Right common carotid artery plus branches (tissue), 1 donor: Measurements from ENCODE around the genes MAN1A2, SPAG17 and TBX15.

DNA sequence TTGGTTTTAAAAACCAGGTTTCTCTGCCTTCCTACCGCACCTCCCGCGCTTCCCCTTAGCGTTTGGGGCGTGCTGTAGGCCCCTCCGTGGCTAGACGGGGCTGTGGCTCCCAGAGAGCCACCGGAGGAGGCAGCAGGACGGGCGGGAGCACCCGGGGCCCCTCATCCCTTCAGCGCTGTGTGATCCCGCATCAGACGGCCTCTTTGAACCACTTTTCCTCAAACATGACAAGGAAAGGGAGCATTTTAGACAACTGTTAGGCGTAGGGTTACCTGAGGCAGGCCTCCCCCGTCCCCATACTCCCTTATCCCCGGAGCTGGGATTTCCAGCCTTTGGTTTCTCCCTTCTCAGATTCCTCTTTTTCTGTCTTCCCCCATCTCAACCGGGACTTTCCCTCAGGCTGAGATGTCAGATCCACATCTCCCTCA lies 540 bp upstream of the CD58 start:
- PRO-cap, result no peak

- PRO-cap, result no peak
Measured at GRCh38 chr1:116579413-116579902, 8.6 kb upstream of the CD58 start.

- PRO-cap, result no peak
Measured at GRCh38 chr1:116757238-116757455, 2.9 kb downstream of the CD2 start.

GRCh38 chr1:116767045-116767589 lies 12.9 kb downstream of the CD2 start:
- PRO-cap, result no peak

DNA sequence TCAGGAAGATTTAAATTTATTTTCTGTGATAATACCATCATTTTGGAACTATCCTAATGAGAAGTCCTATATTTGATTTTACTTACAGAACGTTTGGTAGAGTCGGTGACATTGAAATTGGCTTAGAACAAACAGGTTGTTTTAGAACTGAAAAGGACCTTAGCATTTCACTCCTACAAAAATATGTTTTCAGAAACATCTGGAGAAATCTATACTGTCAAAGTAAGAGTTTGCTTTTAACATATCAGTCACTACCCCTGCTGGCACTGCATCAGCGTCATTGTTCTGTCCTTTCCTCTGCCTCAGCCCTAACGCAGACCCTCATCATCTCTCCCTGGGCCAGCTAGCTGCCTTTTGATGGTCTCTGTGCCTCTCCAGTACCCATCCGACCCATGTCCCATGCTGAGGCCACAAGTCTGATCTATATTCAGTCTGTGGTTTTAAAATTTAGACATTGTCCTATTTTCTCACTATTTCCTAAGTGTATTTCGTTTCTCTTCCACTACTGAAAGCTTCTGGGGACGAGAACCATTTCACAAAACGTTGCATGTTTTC lies 53.1 kb downstream of the CD2 start:
- PRO-cap, result no peak

DNA sequence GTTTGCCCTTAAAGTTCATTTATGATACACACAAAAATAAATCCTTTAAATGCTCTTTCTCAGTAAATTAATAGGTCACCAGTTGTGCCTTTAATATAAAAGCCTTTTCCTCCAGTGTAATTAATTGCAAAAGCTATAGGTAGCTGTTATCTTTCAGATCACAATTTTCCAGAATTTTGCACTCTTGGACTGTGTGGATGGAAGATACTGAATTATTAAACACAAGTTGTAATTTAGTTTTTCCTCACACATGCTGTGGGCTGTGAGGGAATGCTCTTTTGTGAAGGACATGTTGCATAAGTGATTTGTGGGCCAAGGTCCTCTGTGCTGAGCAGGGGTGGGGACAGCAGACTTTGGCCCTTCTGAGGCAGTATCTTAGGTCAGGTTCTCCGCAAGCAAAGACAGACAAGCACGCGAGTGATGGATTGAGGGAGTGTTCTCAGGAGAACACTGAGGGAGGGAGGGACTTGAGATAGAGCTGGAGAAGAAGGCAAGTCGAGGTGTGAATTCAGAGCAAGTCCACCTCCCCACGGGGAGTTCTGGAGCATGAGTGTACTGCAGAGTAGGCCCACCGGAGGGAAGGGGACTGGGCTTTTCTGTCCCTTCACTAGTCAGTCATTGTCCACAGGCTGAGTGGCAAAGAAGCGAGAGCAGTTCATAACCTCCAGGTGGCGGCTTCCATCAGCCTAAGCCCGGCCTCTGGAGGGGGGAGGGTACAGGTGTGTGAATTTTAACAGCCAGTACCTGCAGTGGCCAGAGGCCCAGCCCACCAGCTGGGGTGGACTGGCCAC lies 19.2 kb upstream of the CD101 start:
- PRO-cap, result no peak

DNA sequence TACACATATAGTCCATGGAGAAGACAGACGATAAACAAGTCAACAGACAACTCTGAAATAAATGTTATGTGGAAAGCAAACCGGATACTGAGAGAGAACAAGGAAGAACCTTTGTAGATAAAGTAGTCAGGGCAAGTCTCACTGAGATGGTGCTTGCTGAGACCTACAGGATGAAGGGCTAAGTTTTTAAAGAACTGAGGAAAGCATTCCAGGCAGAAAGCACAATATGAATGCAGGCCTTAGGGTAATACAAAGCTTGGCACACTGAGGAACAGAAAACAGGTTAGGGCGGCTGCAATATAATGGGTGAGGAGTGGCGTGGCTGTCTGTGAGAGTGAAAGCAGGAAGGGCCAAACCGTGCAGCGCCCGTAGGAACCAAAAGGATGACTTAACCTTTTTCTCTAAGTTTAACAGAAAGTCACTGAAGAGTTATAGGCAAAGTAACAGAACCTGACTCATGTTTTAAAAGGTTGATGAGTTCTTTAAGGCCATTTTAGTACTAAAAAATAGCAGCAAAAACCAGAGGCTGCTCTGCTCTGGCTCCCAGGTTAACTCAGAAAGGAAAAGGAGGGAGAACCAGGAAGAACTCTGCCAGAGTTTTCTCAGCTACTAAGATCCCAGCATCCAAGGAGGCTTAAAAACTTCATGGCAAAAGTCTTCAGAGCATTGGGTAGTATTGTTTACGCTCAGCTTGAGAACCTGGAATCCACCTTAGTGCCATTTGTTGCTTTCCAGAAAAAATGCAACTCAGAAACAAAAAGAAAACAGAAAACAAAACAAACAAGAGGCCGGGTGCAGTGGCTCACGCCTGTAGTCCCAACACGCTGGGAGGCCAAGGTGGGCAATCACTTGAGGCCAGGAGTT lies 8.6 kb upstream of the TTF2 start:
- PRO-cap, result unidirectional peak, minus-strand start at position 545 of the sequence

GRCh38 chr1:117093833-117094827 lies 27.4 kb downstream of the TRIM45 start:
- PRO-cap, result no peak

GRCh38 chr1:117366623-117367671 lies at the start of gene MAN1A2:
TSS of gene MAN1A2 (plus strand) at chr1:117367449.
- PRO-cap, result bidirectional peak, plus-strand start at chr1:117366907, minus-strand start at chr1:117366685; bidirectional peak, plus-strand start at chr1:117367414, minus-strand start at chr1:117367316

- PRO-cap, result no peak
Measured at GRCh38 chr1:117641368-117641677, 35.5 kb downstream of the TENT5C start.

DNA sequence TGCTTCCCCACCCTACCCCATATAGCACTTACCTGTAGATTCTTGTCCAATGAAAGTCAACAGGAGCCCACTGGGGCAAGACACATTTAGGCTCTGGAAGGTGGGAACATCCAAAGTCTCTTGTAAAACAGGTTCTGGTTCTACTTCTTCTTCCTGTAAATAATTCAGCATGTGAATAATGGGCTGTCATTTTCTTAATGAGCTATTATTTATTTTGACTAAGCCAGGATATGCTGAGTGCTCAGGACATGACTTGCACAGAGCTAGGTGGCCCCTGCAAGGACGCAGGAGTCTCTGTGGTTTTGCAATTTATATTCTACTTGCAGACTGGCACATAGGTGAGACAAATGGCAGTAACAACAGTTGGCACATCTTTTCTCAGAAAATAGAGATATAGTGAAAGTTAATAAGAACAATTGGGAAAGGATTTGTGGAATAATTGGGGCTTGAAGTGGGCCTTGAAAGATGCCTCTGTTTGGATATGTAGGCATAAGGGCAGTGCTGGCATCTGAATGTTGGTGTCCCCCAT lies 98.8 kb downstream of the WDR3 start:
- PRO-cap, result no peak

- PRO-cap, result no peak
Measured at GRCh38 chr1:118101601-118102092, 83.4 kb downstream of the SPAG17 start.

DNA sequence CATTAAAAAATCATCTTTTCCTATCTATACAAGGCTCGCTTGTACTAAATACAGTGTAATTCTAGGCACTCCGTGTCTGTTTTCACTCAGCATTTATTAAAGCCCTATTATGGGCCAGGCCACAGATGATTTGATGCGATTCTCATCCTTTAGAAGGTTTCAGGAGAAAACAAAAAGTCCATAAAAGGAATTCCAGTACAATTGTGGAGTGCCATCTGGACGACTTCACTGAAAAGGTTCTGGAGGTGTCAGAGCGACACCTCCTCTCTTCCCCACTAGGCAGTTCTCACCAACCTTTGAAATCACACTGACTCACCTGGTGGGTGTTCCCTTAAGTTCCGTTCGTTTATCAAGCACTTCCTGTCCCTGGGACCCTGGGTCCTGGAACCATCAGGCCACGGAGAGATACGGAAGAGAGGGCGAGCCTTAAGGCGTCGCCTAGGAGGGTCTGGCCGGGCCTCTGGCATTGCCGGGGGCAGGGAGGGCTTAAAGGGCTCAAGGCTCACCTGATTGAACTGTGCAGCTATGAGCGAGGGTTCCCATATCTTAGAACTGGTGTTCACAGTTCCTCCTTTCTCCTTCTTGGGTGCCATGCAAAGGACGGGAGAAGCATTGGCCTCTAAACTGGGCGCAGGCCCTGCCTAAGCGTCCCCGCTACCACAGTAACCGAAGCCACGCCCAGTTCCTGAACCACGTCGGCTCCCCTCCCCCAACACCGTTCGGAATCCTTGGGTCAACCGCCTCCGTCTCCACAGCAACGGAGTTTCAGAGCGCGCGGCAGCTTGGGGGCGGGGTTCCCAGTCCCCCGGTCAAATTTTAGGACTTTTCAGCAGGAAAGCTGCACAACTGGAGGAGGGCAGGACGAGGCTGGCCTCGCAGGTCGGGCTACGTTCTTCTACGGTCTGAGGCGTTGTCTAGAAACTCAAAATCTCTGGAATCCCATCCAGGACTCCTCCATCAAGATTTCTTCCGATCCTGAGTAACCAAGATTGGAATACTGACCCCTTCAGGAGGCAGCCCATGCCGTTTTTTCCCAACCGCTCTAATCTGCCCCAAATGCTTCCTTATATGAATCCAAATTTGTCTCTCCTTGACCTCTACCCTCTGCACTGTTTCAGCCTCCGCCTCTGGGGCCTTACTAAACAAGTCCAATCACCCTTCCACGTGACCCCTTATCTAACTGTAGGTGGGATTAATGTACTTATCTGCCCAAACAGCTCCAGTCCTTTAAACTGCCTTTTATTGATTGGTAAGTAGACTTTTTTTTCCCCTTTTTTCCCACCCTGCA lies at the start of gene SPAG17:
SPAG17 (minus strand) TSS at position 664 of the 1,288 bp plus-strand sequence.
- PRO-cap, result no peak

DNA sequence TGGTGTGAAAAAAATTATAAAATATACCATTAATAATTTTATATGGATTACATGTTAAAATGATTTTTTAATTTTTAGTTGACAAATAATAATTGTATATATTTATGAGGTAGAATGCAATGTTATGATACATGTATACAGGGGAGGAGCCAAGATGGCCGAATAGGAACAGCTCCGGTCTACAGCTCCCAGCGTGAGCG lies 136.0 kb downstream of the TBX15 start:
- PRO-cap, result no peak

DNA sequence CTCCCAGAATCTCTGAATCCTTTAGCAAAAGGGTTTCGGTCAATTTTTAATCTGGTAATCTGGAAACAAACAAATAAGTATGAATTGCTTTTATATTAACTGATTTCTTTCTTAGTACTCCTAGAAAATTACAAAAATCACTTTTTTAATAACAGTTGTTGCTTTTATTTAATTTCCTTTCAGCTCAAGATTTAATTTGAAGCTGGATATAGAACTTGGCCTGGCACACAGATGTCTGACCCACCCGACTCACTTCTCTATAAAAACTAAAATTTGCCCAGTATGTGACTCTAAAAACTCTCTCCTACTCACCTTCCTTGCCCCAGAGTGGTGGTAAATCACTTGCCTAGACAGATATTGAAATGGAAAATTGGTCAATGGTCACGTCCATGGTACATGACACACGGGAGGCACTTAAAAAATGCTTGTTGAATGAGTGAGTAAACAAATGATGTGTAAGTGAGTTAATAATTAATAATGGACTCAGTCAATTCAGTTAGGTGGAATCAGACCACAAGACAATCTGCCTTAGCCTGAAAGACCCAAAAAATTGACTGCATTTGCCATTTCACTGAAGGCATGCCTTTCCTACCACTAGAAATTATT lies 73.9 kb downstream of the TBX15 start:
- PRO-cap, result no peak

DNA sequence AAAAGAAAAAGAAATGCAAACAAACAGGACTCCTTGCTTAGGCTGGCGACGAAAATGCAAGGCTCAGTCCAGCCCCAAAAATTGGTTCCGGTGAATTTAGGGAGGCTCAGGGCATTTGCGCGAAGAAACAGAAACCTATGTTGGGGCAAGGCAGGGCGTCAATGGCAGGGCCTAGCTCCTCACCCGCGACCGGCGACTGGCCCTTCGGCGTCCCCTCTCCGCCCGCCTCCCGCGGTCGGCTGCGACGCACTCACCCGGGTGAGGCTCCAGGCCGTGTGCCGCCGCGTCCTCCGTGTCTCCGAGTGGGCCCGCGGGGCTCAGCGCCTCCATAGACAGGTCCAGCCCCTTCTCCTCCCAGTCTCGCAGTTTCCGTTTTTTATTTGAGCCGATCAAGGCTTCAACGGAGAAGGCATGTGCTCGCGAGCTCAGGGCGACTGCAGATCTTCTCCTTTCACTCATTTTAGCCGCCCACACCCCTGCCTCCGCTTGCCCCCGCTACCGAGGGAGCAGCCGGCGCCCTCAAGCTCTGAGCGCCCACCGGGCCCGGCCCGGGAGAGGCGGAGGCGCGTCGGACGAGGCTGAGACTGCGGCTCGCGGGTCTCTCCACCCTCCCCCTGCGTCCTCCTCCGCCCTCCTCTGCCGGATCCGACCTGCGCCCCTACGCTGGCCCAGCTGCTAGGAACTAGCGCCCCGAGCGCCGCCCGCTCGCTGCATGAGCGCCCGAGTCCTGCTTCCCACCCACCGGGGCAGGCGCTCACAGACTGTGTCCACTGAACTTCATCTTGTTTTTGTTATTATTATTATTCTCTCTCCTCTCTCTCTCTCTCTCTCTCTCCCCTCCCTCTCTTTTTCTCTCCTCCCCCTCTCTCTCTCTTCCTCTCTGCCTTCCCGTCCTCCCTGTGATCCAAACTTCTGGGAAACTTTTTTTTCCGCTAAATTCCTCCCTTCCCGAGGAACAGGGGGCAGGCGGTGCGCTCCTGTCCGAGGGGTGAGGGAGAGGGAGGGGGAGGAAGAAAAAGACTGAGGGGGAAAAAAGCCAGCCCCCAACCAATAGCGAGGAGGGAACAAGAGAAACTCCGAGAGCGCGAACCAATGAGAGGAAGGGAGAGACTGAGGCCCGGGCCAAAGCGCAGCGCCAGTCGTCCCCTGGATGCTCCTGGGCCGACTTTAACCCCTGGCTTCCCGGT lies at the start of gene TBX15:
TBX15 (minus strand) TSS at position 1,007 of the 1,187 bp plus-strand sequence.
- PRO-cap, result unidirectional peak, minus-strand start at position 545 of the sequence

GRCh38 chr1:119149397-119150027 lies 9.1 kb upstream of the WARS2 start:
- PRO-cap, result no peak

DNA sequence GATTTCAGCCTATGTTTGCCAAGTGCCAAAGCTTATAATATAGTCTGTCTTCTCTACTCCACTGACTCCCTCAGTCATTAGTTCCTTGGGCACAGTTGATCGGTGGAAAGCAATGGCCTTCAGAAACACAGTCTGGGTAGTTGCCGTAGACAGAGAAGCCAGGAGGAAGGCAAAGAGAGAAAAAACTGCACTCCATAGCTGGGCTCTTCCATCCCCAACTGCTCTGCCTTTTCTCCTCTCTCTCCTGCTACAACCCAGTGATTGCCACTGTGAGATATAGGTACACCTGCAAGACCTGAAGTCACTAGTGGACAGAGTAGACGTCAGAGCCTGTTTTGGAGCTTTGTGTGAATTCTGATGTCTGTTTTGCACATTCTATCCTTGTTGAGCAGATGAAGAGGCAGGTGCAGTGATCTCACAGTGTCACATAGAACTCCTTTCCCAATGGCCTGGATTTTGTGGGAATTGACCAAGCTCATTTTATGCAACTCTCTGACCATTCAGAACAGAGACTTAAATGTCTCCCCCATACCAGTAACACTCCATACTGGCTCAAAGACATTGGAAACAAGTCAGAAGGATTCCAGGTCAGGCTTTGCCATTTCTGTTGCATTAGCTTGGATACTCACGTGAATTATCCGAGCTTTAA lies 2.2 kb downstream of the HAO2 start:
- PRO-cap, result no peak

DNA sequence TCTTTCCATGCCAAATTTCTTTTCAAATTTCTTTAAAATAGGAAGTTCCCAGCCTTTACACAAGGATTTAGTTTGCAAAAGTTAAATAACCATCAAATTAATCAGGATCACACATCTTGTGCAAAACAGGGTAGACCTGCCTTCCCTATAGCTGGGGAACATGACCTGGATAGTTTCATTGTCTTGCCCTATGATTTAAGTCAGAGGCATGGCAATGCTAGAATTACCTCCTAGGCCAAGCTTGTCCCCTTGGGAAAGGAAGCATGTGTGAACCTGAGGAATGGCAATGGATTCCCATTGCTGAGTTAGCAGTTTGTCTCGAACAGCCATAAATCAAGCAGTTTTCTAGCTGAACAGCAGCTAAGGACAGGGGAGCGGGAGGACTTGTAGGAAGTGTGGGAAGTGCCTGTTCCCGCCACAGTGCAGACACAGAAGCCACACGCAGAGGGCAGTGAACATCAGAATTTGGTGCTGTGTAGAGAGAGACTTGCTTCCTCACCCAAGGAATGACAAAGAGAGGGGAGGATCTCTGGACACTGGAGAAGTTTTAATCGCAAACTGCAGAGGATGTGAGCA lies 3.7 kb downstream of the PHGDH start:
- PRO-cap, result no peak

GRCh38 chr1:119735237-119735789 lies 23.6 kb downstream of the PHGDH start:
- PRO-cap, result no peak